SK-MEL-5 (cell line): ENCODE results near the genes PRKAA2 and DAB1.

DNA sequence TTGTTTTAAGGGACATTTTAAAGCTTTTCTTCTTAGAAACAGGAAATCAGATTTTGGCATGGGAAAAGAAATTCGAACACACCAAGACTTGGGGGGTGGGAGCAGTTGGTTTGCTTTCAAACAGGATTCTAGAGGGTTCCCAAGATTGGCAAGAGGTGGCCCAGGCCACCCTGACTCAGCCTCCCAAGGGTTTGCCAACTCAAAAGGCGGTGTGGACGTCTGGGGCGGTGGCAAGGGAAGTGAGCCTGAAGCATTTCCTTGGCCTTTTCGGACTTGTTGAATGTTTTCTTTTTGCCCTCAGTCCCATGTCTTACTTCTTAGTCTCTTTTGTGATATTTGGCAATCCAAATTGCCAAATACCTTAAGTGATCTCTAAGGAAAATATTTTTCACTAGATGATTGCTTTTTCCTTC, 374.4 kb upstream of the USP24 start:
RAMPAGE:
- cytosol, long total RNA, result no peak
- long total RNA, result no peak
- nucleus, long total RNA, result no peak

DNA sequence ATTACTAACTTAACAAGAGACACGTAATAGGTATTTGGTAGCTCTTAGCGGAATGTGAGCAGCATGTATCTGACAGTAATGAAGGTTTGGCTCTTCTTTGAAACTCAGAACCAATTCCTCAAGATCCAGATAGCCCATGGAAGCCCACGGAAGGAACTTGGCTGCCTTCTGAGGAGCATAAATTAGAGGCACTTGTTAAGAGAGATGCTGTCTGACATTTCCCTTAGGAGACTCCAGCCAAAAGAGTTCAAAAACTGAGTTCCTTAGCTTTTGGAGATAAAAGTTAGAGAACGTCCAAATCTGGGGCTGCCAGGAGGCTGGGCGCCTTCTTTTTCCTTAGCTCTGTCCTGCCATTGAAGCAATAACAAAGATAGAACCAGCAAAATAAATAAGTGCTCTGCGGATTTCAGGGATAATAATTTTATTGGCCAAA, 439.6 kb upstream of the USP24 start:
RAMPAGE:
- cytosol, long total RNA, result no peak
- long total RNA, result no peak
- nucleus, long total RNA, result no peak

DNA sequence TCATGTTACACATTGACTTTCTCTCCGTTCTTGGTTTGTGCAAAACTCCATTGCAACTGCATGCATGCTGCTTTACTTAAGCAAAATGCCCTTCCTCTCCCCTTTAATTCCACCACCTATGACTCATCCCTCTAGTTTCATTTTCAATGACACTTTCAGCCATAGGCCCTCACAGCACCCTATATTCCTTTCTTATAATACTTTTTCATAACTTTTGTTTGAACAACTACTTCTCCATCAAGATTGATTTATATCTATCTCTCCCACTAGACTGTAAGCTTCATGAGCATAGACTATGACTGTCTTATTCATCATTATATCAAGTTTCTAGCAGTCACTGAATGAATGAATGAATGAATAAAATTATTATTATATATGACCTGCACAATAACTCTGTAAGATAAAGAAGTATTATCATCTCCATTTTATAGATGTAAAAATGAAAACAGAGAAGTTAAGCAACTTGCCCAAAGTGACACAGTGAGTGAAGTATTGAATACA, 248.8 kb downstream of the PLPP3 start:
RAMPAGE:
- cytosol, long total RNA, result no peak
- long total RNA, result no peak
- nucleus, long total RNA, result no peak

DNA sequence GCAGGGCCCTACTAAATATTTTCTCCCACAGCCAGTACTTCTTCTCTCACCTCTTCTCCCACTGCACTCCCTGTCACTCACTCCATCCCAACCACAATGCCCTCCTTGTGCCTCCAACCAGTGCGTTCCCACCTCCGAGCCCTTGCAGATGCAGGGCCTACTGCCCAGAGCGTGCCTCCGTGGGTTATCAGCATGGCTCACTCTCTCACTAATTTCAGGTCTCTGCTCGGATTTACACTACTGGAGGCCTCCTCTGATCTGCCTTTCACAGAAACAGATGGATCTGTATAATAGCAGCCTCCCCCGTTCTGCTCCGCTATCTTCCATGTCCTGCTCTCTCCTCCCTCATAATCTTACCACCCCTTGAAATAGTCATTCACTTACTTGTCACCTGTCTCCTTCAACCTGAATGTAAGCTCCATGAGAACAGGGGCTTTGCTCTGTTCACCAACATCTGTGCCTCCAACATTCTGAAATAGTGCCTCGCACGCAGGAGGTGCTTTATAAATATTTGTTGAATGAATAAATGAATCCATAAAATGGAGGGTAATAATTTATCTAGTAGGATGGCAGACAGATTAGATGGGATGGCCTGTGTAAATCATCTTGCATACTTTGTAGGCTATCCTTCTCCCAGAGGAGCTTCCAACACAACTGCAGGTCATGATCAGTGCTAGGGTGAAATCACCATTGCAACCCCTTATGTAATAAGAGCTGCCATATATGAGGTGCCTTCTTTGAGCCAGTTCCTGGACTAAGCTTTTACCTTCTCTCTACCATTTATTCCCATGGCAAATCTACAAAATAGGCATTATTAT, 195.0 kb downstream of the PLPP3 start:
RAMPAGE:
- cytosol, long total RNA, result no peak
- long total RNA, result no peak
- nucleus, long total RNA, result no peak

DNA sequence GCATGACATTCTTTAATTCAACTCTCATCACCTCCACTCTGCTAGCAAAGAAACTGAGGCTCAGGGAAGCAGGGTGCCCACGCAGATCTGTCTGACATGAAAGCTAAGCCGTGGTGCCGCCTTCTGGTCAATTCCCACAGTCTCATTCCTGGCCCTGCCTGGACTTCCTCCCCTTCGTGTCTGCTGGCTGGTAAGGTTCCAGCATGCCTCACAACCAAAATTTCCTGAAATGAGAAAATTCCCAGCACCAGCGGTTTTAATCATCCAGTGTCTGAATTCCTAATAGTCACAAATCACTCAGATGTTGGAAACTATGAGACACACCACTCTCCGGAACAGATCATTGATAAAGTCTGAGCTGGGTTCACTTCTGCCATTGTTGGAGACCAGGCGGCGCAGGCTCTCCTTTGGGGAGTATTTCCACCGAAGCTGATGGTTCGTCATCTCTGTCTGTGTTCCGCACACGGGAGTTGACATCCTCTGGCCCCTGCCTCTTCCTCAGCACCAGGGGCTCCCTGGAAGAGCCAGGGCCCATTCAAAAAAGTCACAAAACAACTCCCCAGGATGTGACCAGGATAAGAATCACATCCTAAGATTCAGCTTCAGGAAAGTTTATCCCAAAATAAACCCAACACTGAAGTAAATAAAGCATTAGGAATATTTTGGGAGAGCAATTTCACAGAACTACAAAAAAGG, 167.7 kb downstream of the PLPP3 start:
RAMPAGE:
- cytosol, long total RNA, result no peak
- long total RNA, result no peak
- nucleus, long total RNA, result no peak

DNA sequence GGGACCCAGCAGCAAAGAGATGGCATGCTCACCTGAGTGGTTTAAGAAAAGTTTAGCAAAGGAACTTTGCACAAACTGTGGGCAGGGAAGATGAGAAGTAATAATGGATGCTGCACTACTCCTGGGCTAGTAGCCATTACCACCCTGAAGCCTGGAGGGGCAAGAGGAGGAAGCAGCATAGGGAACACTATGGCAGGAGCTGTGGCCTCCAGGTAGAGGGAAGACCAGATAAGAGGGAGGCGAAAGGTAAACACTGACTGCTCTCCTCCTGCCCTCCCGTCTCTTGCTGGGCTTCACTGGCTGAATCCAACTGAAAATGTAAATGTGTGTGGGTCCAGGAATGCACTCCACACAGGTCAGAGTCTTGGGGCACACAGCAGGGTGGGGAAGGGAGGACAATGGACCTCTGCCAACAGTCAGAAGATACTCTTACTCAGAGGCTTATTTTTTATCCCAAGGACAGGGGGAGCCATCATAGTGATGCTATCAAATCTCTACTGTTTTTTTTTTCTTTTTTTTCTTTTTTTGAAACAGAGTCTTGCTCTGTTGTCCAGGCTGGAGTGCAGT, 129.1 kb downstream of the PLPP3 start:
RAMPAGE:
- cytosol, long total RNA, result no peak
- long total RNA, result no peak
- nucleus, long total RNA, result no peak

GRCh38 chr1:56452097-56452650, 127.2 kb downstream of the PLPP3 start:
RAMPAGE:
- cytosol, long total RNA, result no peak
- long total RNA, result no peak
- nucleus, long total RNA, result no peak

DNA sequence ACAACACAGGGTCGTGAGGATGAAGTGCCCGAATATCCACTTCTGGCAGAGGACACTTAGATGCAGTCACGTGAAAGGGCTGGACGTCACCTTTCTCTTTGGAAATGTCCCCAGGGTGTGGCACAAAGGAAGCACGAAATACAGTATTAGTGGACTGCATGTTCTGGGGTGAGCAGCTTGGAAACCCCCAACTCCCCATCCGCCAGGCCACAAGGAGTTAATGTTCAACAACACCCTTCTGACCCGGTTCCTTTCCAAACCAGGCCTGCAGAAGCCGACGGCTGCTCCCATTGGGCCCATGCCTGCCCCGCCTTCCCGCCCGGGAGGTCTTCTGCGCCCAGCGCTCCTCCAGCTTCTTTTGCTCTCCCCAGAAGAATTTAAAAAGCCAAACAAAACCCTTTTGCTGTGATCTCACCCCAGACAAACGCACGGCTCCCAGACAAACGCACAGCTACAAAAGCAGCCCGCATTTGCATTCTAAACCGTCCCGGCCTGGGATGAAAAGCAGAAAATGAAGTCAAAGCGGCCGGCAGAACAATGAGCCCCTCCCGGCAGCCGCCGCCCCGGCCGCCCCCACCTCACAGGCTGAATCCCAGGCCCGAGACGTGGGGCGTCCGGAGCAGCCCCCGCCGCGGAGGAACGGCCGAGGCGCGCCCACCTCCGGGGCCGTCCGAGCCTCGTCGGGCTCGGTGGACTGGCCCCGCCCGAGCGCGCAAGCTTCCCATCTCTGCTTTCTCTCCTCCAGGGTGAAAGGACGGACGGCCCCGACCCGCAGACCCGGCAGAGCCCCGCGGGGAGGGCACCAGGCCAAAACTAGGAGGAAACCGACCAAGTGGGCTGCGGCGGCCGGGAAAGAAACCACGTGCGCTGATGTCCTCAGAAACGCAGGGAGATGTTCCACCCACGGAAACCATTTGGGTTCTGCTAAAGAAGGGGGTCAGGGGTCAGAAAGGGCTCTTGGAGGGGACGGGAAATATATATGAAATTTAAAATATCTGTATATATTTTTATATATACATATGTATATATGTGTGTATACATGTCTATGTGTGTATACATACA, 101.9 kb downstream of the PLPP3 start:
RAMPAGE:
- cytosol, long total RNA, result no peak
- long total RNA, result no peak
- nucleus, long total RNA, result no peak

DNA sequence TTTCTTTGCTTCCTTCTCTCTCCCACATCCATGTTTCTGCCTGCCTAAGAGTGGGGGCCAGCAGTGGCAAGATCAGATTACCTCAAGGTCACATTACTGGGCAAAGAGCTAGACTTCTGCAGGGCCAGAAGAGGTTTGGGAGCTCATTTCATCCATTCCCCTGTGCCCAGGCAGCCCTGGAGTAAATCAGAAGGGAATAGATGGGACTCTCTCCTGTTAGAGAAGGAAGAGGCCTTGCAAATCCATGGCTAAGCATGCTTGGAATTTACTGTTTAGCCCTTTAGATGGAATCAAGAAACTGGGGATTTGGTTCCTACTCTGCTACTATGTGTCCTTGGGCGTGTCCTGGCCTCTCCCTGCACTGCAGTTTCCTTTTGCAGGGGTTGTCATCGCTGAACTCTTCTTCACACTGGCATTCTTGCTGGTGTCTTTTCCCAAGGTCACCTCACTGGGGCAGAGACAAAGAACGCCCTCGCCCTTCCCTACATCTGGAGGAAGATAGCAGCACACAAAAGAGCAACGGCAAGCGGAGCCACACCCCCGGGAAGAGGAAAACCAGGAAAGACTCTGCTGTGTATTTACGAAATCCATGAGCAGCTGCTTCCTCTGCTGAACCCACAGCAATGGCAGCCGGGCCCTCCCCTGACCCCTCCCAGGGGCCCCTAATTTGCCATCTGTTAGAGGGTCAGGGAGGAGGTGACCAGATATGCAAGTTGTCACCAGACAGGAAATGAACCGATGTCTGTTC, 73.2 kb downstream of the PLPP3 start:
RAMPAGE:
- cytosol, long total RNA, result no peak
- long total RNA, result no peak
- nucleus, long total RNA, result no peak

GRCh38 chr1:56535344-56536519, 43.6 kb downstream of the PLPP3 start:
RAMPAGE:
- cytosol, long total RNA, result no peak
- long total RNA, result no peak
- nucleus, long total RNA, result no peak

RAMPAGE:
- cytosol, long total RNA, result no peak
- long total RNA, result no peak
- nucleus, long total RNA, result no peak
Observed at GRCh38 chr1:56559696-56560272, 19.6 kb downstream of the PLPP3 start.

RAMPAGE:
- cytosol, long total RNA, result start-site peak on the plus strand at chr1:56645313-56645332, 35 and 34 reads in 2 replicates
- long total RNA, result no peak
- nucleus, long total RNA, result start-site peak on the plus strand at chr1:56645310-56645349, 37 and 9 reads in 2 replicates
Observed at GRCh38 chr1:56644921-56645984, at the start of gene PRKAA2. PRKAA2 (plus strand) TSS chr1:56645314.

RAMPAGE:
- cytosol, long total RNA, result no peak
- long total RNA, result no peak
- nucleus, long total RNA, result no peak
Observed at GRCh38 chr1:56897178-56897578, 42.6 kb downstream of the C8A start.

DNA sequence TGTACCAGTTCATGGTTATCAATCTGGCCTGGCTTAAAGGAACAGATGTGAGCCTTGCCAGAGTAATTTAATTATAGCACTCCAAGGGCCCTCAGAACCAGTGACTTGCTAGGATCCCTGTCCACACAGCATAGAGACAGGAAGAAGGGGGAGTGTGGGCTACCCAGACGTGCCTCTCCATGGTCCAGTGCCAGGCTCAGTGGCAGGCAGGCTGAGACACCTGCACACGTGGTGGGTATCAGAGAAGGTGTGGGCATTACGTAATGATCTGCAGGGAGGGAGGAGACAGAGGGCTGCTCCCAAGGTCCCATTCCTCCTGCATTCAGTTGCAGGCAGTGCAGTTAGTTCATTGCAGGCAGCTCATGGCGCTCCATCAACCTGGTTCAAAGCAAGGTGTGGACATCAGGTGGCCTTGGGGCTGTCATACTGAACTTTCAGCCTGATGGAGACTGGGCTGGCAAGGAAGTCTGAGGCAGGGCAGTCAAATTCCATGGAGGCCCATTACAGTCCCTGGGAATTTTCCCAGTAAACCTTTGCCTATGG, 49.8 kb downstream of the C8B start:
RAMPAGE:
- cytosol, long total RNA, result no peak
- long total RNA, result no peak
- nucleus, long total RNA, result no peak

DNA sequence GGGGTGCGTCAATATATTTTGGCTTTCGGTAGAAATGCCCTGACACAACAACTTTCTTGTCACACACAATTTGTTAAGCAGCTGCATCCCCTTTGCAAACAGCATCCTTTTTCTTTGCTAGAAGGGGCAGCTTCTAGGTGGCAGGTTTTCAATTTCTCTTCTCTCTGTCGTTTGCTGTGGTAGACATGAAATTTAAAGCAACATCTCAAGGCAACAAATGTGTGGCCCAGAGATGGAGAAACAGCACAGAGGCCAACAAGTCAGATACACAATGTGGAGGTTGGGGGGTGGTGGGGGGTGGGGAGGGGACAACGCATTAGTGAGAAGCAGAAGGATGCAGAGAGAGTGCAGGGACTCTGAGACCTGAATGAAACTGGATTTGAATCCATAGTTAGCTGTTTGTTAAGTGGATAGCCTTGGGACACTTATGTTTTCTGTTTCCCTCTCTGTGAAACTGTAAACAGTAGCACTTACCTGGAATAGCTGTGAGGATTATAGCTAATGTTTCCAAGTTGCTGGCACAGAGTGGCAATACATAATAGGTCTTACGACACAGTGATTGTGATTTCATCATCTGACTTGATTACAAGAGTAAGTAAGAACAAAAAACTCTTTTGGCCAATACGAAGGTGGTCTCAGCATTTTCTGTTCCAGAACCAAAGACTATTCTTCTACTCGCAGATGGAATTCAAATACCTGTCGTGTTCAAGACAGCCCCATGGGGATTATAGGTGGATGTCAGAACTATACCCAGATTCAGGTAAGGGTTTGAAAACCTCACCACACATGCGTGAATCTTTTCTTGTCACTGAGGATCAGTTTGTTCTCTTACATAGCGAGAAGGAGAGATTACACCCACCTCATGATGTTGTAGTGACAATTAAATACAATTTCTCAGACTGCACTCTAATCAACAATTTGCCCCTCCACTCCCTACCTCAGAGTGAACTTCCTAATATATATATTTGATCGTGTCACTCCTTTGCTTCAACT, 2.2 kb downstream of the C8B start:
RAMPAGE:
- cytosol, long total RNA, result no peak
- long total RNA, result no peak
- nucleus, long total RNA, result no peak

DNA sequence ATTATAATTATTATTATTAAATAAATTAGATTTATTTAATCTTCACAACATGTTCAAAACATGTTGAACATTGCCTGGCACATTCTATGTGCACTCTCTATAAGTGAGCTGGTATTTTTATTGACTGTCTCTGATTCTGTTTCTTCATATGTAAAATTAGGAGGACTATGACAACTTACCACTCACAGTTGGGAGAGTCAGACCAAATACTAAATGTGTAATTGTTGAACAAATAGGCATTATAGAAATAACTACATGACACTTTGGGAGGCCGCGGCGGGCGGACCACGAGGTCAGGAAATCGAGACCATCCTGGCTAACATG, 951 bp upstream of the C8B start:
RAMPAGE:
- cytosol, long total RNA, result no peak
- long total RNA, result no peak
- nucleus, long total RNA, result no peak

RAMPAGE:
- cytosol, long total RNA, result no peak
- long total RNA, result no peak
- nucleus, long total RNA, result no peak
Observed at GRCh38 chr1:56967317-56967681, 1.5 kb upstream of the C8B start.

DNA sequence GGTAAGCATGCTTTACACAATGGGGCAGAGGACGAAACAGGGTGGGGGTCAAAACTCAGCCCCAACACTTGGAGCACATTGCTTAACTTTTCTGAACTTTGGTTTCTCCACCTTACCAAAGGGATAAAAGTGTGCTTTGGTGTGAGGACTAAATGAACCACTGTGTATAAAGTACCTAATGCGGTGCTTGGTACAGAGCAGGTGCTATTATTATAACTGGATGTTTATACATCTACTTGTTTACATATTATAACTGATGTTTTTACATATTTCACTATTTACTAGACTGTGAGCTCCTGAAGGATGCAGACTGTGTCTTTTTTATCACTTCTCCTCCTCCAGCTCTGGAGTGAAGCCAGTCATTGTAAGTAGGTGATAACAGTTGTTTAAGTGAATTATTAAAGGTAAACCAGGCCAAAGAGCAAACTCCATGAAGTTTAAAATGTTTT, 98.5 kb downstream of the DAB1 start:
RAMPAGE:
- cytosol, long total RNA, result no peak
- long total RNA, result no peak
- nucleus, long total RNA, result no peak

RAMPAGE:
- cytosol, long total RNA, result no peak
- long total RNA, result no peak
- nucleus, long total RNA, result no peak
Observed at GRCh38 chr1:57423638-57424617, at the start of gene DAB1. DAB1 (minus strand) TSS chr1:57424060.

DNA sequence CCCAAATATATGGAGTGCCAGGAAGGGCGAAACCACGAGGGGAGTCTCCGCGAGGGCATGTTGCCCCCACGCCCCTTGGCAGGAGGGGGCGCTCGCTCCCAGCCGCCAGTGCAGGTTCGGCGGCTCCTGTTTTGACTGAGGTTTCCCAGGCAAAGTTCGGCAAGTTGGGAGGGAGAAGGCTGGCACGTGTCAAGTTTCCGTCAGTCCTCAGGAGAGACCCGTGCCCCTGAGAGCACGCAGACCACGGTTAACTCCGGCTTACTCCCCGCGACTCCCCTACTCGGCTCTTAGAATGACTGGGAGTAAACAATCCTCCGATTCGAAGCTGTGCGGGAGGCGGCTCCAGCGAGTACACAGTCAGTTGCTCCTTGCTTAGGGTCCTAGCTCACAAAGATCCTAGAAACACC, 761 bp upstream of the DAB1 start:
RAMPAGE:
- cytosol, long total RNA, result no peak
- long total RNA, result no peak
- nucleus, long total RNA, result no peak